Cerebellum (tissue), 5 donors: ENCODE measurements around a stretch of chr12.

- PRO-cap, 3 experiments = no peak in any of the 3 experiments
- RAMPAGE, long total RNA = no peak
Observed at GRCh38 chr12:46364778-46365550, 7.6 kb downstream of the SLC38A2 start.

GRCh38 chr12:46367676-46368027, 4.9 kb downstream of the SLC38A2 start:
- PRO-cap, 3 experiments = no peak in any of the 3 experiments
- RAMPAGE, long total RNA = no peak

DNA sequence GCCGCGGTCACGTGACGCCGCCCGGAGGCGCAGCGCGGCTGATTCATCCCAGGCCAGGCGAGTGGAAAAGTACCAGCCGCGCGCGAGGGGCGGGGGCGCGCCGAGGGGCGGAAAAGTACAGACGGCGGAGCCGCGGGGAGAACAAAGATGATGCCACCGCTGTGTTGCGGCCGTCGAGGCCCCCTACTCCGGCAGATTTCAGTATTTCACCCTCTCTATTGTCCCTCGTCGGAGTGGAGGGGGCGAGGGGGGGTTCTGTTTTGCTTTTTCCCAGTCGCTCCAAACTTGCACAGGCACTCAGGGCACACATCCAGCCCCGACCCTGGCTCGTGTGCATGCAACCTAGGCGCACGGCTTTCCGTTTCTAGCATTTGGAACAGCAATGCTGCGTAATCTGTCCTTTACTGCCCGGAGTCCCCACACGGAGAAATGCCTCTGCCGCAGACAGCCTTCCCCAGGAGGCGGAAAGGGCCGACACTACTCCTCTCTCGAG, 1.1 kb downstream of the SLC38A2 start:
- PRO-cap, 3 experiments = peak in 3 of 3 experiments; most common plus-strand start position 120 of the sequence (in 3); most common minus-strand start position 63 of the sequence (in 1)
- RAMPAGE, long total RNA = no peak

GRCh38 chr12:46401056-46401859, 28.7 kb upstream of the SLC38A2 start:
- PRO-cap, 3 experiments = no peak in any of the 3 experiments
- RAMPAGE, long total RNA = no peak

DNA sequence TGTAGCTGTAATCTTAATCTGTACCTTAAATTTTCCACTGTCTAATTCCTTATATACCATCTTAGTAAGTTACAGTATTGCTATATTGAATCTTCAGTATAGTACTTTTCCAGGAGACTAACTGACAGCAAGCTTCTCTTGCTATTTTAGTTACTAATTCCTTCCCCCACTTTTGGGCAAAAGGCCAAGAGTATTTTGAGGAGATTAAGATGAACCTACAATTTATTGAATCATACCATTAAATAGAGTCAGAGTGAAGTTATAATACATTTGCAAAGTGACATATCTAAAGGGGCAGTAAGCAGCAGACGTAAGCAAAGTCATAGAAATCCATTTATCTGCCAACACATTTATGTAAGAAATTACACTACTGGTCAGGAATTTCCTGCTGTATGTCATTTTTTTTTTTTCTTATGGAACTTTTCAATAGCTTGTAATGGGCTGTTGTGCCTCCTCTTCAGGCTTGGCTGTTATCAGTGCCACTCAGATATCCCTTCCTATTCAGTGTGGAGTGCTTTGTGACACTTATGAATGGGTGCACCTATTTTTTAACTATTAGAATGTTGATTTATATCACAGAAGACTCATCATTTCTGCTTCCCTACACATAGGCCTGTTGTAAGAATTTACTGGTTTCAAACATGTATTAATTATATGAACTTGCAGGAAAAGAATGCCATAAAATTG, 59.2 kb upstream of the SLC38A2 start:
- PRO-cap, 3 experiments = no peak in any of the 3 experiments
- RAMPAGE, long total RNA = no peak

GRCh38 chr12:46524743-46525683, 152.4 kb upstream of the SLC38A2 start:
- PRO-cap, 3 experiments = no peak in any of the 3 experiments
- RAMPAGE, long total RNA = no peak

GRCh38 chr12:46556078-46556664, 183.6 kb upstream of the SLC38A2 start:
- PRO-cap, 3 experiments = no peak in any of the 3 experiments
- RAMPAGE, long total RNA = no peak

- PRO-cap, 3 experiments = no peak in any of the 3 experiments
- RAMPAGE, long total RNA = no peak
Observed at GRCh38 chr12:46658892-46659668, 166.7 kb downstream of the SLC38A4 start.

GRCh38 chr12:46806686-46807115, 19.1 kb downstream of the SLC38A4 start:
- PRO-cap, 3 experiments = no peak in any of the 3 experiments
- RAMPAGE, long total RNA = no peak

- PRO-cap, 3 experiments = no peak in any of the 3 experiments
- RAMPAGE, long total RNA = no peak
Observed at GRCh38 chr12:46808778-46809414, 16.9 kb downstream of the SLC38A4 start.

- PRO-cap, 3 experiments = no peak in any of the 3 experiments
- RAMPAGE, long total RNA = no peak
Observed at GRCh38 chr12:47078474-47079203, 782 bp upstream of the PCED1B start.

GRCh38 chr12:47267763-47268141, 188.0 kb upstream of the AMIGO2 start:
- PRO-cap, 3 experiments = no peak in any of the 3 experiments
- RAMPAGE, long total RNA = no peak

GRCh38 chr12:47355891-47356750, 276.4 kb upstream of the AMIGO2 start:
- PRO-cap, 3 experiments = no peak in any of the 3 experiments
- RAMPAGE, long total RNA = no peak

GRCh38 chr12:47714935-47715170, 9.0 kb upstream of the RPAP3 start:
- PRO-cap, 3 experiments = no peak in any of the 3 experiments
- RAMPAGE, long total RNA = no peak

- PRO-cap, 3 experiments = no peak in any of the 3 experiments
- RAMPAGE, long total RNA = no peak
Observed at GRCh38 chr12:47774002-47774273, 900 bp downstream of the SLC48A1 start.

DNA sequence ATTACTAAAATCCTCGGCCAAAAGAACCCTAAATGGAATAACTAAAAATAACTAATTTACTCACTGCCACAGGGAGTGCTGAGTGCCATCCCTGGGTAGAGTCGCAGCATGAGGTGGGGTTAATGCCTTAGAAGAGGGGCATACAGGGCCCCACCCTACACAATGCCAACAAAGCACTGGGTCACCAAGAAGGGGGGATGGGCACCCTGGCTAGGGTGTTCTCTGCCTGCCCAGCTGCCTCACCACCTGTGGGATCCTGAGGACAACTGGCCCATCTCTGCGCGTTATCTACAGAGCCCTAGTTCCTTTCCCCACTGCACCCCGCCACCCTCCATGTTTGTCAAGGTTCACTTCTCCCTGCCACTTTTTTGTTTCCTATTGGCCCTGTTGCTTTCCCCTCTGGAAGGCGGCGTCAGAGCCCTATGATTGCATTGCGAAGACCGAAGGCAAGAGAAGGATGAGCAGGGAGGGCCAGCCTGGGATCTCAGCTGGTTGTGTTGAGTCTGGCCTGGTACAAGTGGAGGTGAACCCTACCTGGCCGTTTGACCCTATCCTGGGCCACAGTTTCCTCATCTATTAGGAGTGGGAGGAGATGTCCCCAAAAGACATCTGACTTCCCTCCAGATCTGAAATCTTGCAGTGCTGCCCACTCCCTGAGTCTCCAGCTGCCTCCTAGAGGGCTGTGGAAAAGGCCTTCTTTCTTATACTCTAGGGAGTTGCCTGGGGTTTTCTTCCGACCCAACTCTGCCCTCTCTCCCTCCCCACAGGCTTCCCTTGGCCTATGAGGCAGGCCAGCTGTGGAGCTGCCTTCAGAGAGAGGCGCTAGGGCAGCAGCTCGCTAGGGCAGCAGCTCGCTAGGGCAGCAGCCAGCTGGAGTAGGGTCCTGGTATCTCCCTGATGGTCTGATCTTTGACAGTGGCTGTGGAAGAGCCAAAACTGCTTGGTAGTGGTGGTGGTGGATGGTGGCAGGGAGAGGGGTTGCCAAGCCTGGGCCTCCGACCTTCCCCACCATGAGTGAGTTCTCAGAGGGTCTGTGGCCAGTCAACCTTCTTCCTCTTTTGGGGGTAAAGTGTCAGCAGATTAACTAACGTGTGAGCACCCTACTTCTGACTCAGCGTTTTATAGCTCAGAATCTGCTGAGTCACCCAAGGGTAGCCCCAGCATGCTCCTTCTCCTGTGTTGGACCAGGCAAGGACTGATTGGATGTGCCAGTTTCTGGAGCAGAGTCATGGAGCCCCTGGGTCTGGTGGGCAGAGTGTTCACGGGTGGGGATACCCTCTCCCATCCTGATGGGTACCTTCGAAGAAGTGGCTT, 2.0 kb downstream of the SLC48A1 start:
- PRO-cap, 3 experiments = no peak in any of the 3 experiments
- RAMPAGE, long total RNA = no peak

- PRO-cap, 3 experiments = no peak in any of the 3 experiments
- RAMPAGE, long total RNA = no peak
Observed at GRCh38 chr12:47783608-47784006, 10.6 kb downstream of the SLC48A1 start.

GRCh38 chr12:47820956-47821661, 1.4 kb upstream of the HDAC7 start:
- PRO-cap, 3 experiments = no peak in any of the 3 experiments
- RAMPAGE, long total RNA = no peak

- PRO-cap, 3 experiments = peak in 1 of 3 experiments; most common plus-strand start chr12:47829217 (in 1)
- RAMPAGE, long total RNA = no peak
Observed at GRCh38 chr12:47828737-47829592, 9.3 kb upstream of the HDAC7 start.

- PRO-cap, 3 experiments = no peak in any of the 3 experiments
- RAMPAGE, long total RNA = no peak
Observed at GRCh38 chr12:47830729-47831003, 11.0 kb upstream of the HDAC7 start.